Osteoblast (primary cell): ENCODE results near the genes EFCAB13, KPNB1, TBKBP1, NFE2L1 and SNX11.

GRCh38 chr17:47010124-47010361 lies 31.0 kb upstream of the RPRML start:
- CAGE, long polyA plus RNA, result no peak
- RRBS, result no CpG with 5 or more reads among the region's 4 CpGs

DNA sequence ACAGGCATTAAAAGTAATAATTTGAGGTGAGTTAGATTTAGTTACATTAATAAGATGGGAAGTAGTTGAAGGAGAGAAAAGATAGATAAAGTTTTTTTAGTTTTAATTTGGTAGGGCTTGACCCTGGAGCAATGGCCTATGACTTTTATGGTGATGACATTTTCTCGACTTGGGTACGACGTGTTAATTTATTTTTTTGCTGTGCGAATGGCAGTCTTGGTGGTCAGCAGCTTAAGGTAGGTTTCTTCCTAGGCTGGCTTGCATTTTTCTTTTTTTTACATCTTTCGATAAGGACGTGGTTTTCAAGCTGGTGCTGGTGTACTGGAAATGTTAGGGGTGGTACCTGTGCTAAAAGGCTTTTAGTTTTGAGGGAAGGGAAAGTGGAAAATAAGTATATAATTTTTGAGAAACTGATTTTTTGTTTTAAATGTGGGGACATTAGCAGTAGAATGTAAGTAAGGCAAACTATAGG lies 87.7 kb upstream of the RPRML start:
- CAGE, long polyA plus RNA, result no peak
- RRBS, result no CpG with 5 or more reads among the region's 6 CpGs

GRCh38 chr17:47117048-47117855 lies 71.8 kb downstream of the CDC27 start:
- CAGE, long polyA plus RNA, result no peak
- RRBS, result no CpG with 5 or more reads among the region's 3 CpGs

GRCh38 chr17:47180238-47180918 lies 8.7 kb downstream of the CDC27 start:
- CAGE, long polyA plus RNA, result no peak
- RRBS, result no CpG with 5 or more reads among the region's 2 CpGs

DNA sequence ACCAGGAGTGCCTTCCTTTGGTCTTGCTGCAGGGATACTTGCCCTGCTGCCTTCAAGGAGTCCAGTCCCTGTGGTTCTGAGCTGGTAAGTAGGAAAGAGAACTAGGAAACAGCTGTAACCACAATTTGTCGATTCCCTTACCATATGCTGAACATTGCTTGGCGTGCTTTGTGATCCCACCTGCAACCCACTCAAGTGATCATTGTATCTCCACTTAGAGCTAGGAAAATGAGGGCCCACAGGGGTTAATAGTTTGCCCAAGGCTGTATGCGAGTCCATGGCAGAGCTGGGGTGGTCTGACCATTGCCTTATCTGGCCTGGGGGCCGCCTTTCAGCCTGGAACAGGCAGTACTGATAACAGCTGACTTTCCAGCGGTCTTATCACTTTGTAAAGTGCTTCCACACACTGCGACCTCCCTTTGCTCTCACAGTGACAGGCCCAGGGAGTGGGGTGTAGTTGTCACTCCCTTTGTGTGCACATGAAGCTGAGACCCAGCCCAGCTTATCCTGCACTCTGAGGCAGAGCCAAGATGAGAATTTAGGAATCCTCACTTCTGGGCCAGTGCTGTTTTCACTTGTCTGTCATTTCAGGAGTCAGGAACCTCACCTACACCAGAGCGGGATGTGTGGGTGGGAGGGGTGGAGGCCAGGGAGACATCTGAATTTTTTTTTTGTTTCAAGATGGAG lies 9.8 kb downstream of the MYL4 start:
- CAGE, long polyA plus RNA, result no peak
- RRBS, result no CpG with 5 or more reads among the region's 7 CpGs

DNA sequence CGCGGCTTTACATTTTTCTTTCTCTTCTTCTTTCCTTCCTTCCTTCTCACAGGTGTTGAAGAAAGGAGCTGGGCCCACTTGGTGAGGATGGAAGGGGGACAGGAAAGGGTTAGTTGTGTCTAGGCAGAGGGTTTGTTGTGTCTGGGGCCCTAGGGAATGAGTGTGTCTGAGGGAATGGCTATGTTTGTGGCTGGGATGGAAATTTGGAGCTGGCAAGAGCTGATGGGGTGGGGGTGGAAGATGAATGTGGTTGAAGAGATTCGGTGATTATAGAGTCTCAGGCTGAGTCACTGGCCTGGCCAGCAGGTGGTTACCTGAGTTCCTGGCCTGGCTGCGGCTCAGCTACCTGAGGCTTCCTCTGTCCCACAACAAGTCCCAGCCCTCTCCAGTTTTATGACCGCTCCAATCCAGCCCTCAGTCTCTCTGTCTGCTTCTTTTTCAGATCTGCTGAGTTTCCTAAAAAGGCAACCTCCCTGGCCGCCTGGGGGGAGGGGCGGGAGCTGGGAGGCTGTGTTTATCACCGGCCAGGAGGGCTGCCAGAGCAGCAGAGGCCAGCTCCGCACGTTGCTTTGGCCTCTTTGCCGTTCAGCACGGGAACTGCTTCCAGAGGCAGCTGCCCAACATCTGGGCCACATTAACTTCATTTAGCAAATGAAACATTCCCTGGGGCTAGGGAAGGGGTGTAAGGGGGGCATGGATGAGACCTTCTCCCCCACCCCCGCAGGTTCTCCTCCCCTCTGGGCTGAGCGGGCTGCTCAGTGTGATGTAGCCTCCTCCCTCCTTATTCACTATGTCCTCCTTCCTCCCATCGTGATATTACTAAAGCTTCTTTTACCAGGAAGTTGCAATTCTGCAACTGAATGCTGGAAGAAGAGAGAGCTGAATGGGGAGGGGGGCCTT lies 21.8 kb downstream of the ITGB3 start:
- CAGE, long polyA plus RNA, result no peak
- RRBS, result no CpG with 5 or more reads among the region's 15 CpGs

GRCh38 chr17:47323514-47324121 lies at the start of gene EFCAB13:
EFCAB13 (plus strand) TSS chr17:47323955.
- CAGE, long polyA plus RNA, result no peak
- RRBS, result 2% methylated on average over 23 of the region's 64 CpGs

- CAGE, long polyA plus RNA, result start-site peak on the plus strand at chr17:47650170-47650221, 18 and 20 reads in 2 replicates
- RRBS, result under 1% methylated on average over 24 of the region's 93 CpGs
Measured at GRCh38 chr17:47649672-47650681, at the start of gene KPNB1. KPNB1 (plus strand) TSS chr17:47649919.

DNA sequence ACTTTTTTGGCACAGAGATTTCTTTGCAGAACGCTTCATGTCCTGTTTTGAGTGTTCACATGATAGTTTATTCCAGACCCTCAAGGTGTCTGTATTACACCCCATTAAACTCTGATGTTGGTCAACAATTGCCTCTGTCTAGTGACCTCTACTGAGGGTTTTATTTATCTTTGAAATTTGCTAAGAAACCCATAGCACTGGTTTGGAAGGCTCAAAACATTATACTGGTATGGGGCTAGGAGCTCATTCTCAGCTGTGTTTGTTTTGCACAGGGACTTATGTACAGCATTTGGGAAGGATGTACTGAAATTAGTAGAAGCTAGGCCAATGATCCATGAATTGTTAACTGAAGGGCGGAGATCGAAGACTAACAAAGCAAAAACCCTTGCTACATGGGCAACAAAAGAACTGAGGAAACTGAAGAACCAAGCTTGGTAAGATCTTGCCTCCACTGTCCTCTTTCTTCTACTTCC lies 13.7 kb upstream of the TBKBP1 start:
- CAGE, long polyA plus RNA, result no peak
- RRBS, result no CpG with 5 or more reads among the region's 3 CpGs

DNA sequence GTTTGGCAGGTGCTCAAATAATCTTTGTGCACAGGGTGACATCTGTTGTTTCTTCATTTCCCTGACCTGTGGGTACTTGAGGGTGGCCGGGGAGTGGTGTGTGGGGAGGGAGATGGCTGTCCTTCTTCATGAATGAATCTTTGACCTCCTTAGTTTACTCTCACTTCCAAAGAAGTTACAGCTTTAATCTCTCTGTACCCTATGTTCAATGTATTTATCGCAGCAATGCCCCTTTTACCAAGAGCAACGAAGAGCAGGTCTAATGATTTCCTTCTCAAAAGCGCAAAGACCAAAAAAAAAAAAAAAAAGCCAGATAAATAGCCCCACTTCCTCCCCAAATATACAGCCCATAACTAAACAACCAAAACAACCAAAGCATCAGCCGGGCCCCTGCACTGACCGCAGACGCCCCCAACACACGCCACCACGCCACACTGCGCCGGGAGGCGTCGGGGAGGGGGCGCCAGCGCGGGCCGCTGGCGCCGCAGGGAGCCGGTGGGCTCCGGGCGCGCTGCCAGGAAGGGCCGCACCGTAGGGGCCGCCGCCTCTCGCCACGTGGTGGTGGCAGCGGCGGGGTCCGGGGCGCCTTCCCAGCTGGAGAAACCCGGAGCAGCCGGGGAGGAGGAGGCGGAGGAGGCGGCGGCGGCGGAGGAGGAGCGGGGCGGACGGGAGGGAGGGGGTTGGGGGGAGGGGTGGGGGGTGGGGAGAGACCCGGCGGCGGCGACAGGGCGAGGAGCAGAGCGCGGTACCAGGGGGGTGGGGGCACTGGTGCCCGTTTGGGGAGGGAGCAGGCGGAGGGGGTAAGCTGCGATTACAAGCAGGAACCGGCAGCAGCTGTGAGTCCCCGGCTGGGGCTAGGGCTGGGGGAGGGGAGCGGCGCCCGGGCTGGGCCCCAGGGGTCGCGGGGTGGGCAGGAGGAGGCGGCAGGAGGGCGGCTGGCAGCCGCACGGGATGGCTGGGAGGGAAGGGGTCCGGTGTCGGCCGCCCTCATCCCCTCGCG lies at the start of gene TBKBP1:
Gene TBKBP1, plus strand, starts transcription at position 803 of the 1,000 bp plus-strand sequence.
- CAGE, long polyA plus RNA, result start-site peak on the plus strand centred at position 768 of the sequence, 85 bp wide, 77 and 23 reads in 2 replicates
- RRBS, result 2% methylated on average over 46 of the region's 69 CpGs

DNA sequence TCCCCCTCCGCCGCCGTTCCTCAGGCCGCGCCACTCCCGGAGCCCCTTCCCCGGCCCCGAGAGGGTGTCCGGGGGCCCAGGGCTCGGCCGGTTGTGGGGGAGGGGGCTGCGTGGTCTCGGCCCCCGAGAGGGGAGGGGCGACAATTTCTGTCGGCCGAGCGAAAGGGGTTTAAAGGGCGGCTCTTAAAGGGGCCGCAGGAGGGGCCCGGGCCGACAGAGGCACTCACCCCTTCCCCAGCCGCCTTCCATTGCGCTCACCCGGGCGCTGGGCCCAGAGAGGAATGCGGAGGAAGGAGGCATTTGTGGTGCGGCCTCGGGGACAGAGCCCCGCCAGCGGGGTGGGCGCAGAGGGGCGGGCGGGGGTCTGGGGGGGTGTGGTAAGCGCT lies 391 bp downstream of the TBKBP1 start:
- CAGE, long polyA plus RNA, result no peak
- RRBS, result 2% methylated on average over 14 of the region's 35 CpGs

DNA sequence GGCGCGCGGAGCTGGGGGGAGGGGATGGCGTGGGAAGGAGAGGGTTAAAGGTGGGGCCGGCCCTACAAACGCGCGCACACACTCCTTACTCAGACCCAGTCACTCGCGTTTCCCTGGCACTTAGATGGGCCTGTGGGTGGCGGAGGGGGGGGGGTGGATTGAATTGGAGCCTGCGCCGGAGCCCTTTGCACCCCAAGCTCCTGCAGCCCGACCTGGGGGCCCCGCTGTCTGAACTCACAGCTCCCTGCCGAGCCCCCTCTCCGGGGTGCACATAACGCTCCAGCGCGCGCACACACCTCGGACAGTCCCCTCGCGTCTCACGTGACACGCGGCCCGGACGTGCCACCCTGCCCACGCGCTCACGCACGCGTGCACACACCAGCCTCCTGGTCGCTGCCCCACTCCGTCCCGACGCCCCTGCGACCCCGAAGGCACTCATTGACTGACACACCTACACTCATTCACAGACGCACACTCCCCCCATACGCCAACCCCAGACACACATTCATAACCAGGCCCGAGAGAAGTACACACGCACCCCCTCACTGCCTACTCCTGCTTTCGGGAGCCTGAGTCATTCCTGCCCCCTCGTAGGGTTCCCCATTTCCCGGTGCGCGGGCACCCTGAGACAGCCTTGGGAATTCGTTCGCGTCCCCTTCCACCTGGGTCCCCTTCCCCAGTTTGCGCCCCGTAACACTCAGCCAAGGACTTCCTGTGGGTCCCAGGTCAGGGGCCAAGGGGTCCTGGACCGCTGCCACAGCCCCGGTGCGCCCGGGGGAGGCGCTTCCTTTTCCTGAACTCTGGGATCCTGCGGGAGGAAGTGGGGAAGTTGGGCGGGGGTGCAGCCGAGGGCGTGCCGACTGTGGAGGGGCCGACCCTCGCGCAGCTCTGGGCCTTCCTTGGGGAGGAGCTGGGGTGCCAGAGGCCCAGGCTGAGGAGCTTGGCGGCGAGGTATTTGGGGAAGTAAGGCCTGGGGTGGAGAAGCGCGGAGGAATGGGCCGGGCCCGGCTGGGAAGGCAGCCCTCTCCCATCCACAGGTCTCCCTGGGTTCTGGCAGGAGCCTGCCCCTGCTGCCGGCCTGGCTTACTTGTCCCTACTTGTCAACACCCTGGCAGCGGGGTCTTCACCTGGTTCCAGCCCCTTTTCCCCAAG lies 1.2 kb downstream of the TBKBP1 start:
- CAGE, long polyA plus RNA, result no peak
- RRBS, result 2% methylated on average over 16 of the region's 75 CpGs

DNA sequence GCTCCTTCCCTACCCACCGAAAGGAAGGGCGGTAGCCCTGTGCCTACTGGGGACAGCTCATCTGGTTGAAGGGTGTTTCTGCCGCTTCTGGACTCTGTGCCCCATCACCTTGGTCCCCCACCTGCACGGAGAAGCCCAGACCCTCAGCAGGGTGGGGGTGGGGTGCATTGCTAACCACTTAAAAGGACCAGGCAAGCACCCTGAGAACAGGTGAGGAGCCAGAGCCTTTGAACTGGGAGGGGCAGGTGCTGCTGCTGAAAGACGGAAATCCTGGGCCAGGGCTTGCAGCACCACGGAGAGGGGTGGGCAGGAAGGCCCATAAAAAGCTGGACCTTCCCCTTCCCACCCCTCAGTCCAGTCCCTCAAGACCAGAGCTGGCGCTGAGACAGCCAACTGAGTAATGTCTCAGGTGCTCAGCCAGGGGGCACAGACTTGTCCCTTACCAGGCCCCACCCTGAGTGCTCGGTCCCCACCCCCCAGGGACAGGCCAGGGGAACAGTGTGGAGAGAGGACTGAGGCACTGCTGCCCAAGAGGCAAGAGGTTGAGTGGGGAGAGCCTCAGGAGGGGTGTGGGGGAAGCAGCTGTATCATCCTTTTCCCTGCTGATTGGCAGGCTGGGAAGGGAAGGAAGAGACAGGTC lies 11.0 kb upstream of the SP2 start:
- CAGE, long polyA plus RNA, result no peak
- RRBS, result no CpG with 5 or more reads among the region's 8 CpGs

DNA sequence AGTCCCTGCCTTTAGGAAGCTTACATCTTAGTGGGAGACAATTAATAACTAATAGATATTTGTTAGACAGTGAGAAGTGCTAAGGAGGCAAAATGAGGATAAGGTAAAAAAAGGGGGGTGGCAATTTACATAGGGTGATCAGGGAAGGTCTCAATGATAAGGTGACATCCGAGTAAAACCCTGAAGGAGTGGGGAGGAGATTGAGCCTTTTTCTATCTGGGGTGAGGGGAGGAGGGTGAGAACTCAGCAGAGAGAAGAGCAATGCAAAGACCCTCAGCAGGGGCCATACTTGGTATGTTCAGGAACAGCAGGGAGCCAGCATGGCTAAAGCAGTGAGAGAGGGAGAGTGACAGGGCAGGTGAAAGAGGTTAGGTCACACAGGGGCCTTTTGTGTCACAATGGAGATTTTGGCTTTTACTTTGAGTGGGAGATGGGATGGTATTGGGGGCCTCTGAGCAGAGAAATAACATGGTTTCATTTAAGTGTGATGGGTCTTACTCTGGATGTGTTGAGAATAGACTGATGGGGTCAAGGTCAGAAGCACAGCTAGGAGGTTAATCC lies 6.0 kb downstream of the SP2 start:
- CAGE, long polyA plus RNA, result no peak
- RRBS, result no CpG with 5 or more reads among the region's 1 CpG

- CAGE, long polyA plus RNA, result no peak
- RRBS, result 4% methylated on average over 3 of the region's 16 CpGs
Measured at GRCh38 chr17:48026330-48026908, 11.2 kb downstream of the COPZ2 start.

- CAGE, long polyA plus RNA, result no peak
- RRBS, result no CpG with 5 or more reads among the region's 17 CpGs
Measured at GRCh38 chr17:48046677-48047485, 1.3 kb upstream of the NFE2L1 start.

DNA sequence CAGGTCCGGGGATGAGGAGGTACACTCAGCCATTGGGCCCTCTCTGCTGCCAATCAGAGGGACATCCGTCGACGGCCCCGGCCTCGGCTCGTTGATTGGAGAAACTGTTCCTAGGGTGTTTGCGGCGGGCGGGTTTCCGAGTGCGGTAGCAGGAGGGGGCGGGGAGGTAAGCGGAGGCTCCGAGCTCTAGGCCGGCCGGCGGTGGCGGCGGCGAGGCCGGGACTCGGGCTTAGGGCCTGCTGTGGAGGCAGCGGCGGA lies at the start of gene NFE2L1:
Gene NFE2L1, plus strand, starts transcription at position 169 of the 258 bp plus-strand sequence.
- CAGE, long polyA plus RNA, result start-site peak on the plus strand centred at position 146 of the sequence, 39 bp wide, 114 and 117 reads in 2 replicates
- RRBS, result 1% methylated on average over 5 of the region's 25 CpGs

DNA sequence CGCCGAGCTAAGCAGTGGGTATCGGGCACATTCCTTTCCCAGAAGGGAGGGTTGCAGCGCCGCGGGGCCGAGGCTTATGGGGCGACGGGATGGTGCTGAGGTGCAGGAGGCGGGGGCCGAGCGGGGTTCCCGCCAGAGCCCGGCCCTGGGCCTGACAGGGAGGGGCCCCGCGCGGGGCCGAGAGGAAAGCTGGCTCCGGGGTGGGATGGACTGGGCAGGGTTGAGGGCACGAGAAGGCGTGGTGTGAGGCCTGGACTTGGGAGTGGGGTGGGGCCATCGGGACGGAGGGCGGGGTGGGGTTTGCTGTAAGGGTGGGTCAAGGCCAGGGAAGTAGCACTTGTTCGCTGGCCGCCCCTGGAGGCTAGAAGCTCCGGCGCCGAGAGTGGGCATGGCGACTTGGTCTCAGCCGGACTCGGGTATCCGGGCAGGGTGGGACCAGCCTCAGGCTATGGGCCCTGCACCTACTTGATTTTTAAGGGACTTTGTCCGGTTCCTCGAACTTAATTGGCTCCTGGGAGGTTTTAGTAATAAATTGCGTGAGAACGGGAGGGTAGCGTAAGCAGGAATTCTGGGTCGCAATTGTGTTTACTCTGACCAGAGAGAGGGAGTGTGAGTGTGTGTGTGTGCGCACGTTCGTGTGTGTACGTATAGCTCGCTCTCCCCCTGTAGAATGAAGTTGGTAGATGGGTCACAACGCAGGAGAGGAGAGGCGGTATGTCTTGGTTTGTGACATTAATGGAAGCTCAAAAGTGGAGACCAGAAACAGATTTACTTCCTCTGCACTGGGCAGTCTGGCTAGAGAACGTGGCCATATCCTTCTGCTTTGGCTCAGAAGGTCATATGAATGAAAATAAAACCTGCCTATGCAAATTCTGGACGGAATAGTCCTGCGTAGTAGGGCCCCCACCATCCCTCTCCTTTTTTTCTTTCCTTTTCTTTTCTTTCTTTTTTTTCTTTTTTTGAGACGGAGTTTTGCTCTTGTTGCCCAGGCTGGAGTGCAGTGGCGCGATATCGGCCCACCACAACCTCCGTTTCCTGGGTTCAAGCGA lies 614 bp downstream of the NFE2L1 start:
- CAGE, long polyA plus RNA, result no peak
- RRBS, result 3% methylated on average over 8 of the region's 55 CpGs

DNA sequence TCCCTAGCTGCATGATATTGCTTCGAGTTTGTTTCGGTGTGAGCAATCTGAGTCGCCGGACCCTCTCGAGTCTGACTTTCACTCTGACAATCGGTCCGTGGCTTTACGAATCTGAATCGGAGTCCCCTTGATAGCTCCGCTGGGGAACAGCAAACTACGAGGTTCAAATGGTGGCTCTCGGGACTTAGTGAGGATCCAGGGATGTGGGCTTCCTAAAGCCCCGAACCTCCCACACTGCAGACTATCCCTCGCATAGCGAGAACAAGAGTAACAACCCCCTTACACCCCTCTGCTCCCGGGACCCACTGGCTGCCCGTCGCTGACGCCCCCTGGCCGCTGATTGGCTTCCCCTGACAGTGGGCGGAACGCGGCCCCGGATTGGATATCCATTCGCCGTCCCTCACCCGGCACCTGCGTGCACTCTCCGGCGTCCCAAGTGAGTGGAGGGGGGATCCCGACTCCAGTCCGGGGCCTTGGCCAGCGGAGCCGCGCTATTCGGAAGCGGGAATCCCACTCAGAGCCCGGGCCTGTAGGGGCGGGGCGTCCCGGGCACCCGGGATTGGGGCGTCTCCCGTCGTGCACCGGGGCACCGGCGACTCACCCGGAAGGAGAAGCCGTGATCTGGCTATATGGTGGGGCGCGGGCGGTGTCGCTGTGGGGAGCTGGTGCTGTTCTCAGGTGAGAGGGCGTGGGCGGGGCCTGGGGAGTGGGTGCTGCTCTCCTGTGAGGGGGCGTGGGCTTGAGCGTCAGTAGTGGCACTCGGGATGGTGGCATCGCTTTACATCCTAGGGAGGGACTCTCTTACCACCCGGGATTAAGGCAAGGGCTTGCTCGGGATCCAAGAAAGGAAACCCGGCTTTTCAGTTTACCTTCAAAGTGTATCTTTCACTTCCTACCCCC lies at the start of gene SNX11:
Gene SNX11, plus strand, starts transcription at position 606 of the 900 bp plus-strand sequence.
- CAGE, long polyA plus RNA, result no peak
- RRBS, result 2% methylated on average over 20 of the region's 63 CpGs

DNA sequence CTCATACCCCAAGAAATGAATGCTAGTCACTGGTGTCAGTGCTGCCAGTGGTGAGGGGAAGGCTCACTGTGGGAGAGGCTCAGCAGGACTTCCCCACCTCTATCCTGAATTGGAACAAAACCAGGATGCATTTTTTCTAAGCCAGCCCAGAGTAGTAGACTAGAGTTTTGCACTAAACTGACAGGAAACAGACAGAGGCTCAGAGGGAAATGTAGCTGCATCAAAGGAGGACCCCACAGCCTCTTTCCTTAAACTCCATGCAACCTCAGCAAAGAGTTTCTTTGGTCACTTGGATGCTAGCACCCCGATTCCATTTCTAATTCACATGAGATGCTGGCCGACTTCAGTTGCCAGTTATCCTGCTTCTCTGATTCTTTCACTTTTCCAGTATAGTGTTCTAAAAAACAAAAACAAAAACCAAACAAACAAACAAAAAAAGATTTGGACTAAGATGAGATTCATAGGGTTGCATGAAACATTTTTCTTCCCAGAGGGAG lies 10.7 kb upstream of the SKAP1 start:
- CAGE, long polyA plus RNA, result no peak
- RRBS, result no CpG with 5 or more reads among the region's 2 CpGs